Skeletal muscle satellite cell (primary cell): ENCODE measurements around a stretch of chr17.

- CAGE, long polyA plus RNA: no peak
These were observed 70.0 kb downstream of the PLD6 start for GRCh38 chr17:17136146-17136516.

- CAGE, long polyA plus RNA: no peak
These were observed 61.2 kb downstream of the PLD6 start for GRCh38 chr17:17144885-17145437.

GRCh38 chr17:17158326-17159026, 47.7 kb downstream of the PLD6 start:
- CAGE, long polyA plus RNA: no peak

DNA sequence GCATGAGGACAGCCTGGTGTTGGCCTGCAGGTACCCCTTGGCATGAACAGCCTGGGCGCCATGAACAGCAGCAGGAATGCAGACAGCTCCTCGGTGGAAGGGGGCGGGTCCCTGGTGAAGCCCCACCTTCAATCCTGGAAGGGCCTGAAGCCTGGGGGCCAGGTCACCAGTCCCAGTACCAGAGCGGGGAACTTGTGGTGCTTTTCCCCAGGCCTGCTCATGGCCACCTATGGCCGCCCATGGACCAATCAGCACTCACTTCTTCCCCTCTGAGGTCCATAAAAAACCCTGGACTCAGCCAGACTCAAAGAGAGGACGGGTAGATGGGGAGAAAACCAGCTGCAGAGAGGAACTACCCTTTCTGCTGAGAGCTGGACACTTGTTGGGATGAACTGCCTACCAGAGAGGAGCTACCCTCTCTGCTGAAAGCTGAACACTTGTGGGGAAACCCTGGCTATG, 2.0 kb upstream of the NT5M start:
- CAGE, long polyA plus RNA: no peak

- CAGE, long polyA plus RNA: no peak
These were observed 2.2 kb downstream of the NT5M start for GRCh38 chr17:17305218-17305861.

DNA sequence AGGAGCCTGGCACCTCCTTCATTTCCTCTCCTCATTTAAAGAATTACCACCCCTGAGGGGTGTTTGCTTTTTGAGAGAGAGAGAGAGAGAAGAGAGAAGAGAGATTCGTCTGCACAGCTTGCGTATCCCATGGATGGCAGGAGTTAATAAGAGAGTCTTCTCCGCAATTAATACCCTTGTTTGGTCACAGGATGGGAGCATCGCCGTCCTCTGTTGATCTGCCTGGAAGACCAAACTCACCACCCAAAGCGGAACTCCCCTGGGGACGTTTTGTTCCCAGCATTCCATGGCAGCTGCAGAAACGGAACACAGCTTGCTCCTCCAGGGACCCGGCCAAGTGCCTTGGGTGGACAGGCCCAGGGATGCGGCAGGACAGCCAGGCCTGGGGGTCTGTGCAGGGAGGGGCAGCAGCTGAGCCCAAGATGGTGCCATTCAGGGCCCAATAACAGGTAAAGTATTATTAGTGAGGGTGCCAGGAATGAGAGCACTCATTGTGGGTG, 83.0 kb downstream of the NT5M start:
- CAGE, long polyA plus RNA: no peak

DNA sequence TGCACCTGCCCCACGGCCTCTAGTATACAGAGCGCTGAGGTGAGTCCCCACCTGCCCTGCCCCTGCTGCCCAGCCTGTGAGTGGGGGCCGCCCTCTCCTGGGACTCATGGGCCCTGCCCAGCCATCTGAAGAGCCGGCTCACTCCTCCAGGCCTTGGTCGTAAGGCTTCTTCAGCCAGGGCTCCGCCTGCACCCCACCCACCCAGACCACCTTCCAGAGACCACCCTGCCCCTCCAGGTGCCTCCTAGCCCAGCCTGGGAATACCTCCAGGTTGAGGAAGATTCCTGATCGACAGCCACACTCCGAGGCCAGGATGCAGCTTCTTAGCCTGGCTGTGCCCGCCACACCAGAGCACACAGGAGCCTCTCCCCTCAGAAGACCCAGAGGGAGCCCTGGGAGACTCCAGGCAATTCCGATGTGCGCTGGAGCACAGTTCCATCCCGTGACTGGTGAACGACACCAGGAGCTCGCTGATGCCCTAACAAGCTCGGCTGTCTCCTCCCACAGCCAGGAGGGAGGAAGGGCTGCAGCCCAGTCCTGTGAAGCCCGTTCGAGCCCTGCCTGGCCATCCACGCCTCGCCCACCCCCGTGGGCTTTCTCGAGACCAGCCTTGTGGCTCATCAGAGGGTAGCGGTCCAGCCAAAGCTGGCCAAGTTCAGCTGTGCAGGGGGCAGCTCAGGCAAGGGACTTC, 21.7 kb upstream of the RASD1 start:
- CAGE, long polyA plus RNA: no peak

- CAGE, long polyA plus RNA: no peak
These were observed 3.6 kb downstream of the PEMT start for GRCh38 chr17:17587858-17588394.

GRCh38 chr17:17690332-17690703, 9.1 kb downstream of the RAI1 start:
- CAGE, long polyA plus RNA: no peak

DNA sequence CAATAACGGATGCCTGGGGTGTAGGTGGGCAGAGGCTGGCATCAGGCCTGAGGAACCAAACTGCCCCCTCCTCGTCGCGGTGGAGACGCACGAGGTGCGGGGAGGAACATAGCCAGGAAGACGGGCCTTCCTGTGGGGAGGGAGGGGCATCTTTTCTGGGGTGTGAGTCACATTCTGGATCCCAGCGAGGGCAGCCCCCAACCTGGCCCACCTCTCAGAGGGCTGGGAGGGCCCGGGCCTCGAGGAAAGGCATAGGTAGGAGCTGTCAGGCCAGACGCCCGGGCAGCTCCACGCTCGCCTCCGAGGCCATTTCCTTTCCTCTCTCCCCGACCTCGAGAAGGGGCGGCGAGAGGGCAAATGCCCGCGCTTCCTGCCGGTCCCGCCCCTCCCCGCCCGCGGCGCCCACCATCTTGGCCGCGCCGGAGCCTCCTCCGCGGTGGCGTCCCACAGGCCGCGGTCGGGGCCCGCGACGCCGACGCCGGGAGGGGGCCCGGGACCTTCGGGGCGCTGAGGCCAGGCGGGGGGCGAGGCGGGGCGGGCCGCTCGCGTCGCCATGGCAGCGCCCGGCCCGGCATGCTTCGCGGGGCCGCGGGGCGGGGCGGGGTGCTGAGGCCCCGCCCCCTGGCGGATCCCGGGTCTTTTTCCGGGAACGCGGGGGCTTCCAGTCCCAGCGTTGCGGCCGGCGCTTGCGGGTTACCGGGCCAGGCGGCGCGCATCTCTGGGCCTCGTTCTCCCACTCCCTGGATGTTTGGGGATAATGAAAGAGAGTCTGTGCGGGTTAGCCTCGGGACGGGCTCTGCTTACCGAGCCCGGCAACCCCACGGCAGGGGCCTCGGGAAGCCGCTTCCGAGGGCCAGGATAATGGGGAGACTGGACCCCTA, 13.2 kb downstream of the RAI1 start:
- CAGE, long polyA plus RNA: no peak

DNA sequence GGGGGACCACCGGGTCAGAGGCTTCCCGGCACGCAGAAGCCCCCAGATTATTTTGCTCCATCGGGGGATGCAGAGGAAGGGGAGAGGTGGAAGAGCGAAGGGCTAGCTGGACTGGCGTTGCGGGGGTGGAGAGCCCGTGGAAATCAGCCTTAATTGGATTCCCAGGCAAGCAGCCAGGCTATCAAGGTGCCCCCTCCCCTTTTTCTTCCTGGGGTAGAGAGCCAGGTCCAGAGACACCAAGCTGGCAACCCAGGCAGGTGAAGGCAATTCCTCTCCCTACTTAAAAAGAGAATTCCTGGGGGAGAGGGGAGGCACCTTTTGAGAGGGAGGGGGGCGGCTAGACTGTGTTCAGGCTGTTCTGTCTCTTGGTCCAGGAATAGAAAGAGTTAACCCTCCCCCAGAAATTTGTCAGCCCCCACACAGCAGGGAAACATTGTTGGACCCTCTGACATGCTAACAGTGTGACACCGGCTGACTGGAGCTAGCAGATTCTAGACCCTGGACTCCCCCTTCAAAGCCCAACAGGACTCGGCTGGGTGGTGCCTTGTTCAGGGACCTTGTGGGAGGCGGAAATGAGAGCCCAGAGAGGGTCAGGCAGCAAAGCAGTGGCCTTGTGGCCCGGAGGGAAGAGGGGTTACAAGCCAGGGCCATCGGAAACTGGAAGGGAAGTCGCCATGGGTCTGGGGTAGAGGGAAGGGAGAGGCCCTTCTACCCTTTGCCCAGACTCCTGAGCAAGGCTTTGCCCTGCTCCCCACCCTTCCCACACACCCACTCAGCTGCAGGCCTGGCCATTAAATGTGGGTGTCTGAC, 44.5 kb downstream of the RAI1 start:
- CAGE, long polyA plus RNA: no peak

GRCh38 chr17:17740726-17741313, 59.6 kb downstream of the RAI1 start:
- CAGE, long polyA plus RNA: no peak

- CAGE, long polyA plus RNA: no peak
These were observed 64.8 kb downstream of the RAI1 start for GRCh38 chr17:17746115-17746447.

DNA sequence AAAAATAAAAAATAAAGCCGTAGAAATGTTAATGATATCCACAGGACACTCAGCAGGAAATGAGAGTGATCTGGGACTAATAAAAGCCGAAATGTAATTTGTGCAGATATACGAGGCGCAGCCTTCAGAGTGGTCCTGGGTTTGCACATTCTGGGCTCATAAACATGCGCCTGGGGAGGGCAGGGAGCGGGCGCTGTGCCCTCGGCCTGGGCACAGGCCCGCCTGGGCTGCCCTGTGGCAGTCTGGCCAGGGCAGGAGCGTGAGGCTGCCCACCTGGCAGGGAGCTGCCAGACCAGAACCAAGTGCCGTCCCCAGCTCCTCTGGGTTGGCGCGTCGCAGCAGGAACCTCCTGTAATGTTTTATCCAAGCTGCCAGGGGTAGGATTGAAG, 46.2 kb downstream of the SREBF1 start:
- CAGE, long polyA plus RNA: no peak

- CAGE, long polyA plus RNA: no peak
These were observed 40.7 kb downstream of the SREBF1 start for GRCh38 chr17:17795986-17796676.

- CAGE, long polyA plus RNA: no peak
These were observed 24.8 kb downstream of the SREBF1 start for GRCh38 chr17:17811833-17812617.

DNA sequence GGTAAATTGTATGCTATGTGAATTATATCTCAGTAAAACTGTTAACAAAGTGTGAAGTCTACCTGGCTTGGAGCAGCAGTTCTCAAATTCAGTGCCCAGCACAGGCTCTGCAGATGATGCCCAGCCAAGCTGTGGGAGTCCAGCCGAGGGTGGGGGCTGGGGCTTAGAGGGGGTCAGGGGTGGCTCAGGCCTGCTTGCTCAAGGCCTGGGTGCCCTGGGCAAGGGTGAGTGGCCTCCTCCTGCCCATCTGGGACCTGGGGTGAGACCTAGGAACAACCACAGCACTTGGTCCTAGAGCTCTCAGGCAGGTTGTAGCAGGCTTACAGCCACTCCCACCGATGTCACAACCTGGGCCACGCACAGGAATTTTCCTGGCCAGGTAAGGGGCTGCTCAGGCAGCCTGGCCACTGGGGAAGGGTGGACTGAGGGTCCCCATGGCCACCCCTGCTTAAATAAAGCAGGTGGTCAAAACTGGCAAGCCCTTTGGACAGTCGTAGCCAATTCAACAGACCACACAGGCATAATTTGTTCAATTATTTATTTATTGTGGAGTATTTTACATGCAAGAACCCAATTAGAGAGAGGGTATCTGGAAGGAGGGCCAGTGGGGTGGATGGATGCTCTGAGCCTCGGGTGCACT, 6.3 kb upstream of the SREBF1 start:
- CAGE, long polyA plus RNA: no peak

DNA sequence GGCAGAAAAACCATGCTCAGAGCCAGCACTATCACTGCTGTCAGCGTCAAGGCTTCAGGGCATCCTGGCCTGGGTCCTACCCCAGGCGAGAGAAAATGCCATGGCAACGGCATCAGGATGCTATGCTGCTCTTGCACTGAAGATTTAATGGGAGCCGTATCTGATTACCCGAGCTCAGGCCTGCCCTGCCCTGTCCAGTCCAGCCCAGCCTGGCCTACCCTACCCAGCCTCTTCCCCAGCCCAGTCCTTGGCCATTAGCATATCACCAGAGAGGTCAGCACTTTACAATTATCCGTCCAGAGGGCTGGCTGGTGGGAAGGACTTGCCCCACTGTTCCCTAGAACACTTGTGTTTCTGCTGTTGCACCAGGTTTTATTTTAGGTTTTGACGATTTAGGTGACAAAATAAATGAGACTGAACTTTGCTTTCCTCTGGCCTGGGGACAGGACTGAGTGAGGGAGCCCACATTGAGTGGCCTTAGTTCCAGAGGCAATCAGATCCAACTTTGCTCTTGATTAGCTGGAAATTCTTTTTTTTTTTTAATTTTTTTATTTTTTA, 61.0 kb downstream of the TOM1L2 start:
- CAGE, long polyA plus RNA: no peak

DNA sequence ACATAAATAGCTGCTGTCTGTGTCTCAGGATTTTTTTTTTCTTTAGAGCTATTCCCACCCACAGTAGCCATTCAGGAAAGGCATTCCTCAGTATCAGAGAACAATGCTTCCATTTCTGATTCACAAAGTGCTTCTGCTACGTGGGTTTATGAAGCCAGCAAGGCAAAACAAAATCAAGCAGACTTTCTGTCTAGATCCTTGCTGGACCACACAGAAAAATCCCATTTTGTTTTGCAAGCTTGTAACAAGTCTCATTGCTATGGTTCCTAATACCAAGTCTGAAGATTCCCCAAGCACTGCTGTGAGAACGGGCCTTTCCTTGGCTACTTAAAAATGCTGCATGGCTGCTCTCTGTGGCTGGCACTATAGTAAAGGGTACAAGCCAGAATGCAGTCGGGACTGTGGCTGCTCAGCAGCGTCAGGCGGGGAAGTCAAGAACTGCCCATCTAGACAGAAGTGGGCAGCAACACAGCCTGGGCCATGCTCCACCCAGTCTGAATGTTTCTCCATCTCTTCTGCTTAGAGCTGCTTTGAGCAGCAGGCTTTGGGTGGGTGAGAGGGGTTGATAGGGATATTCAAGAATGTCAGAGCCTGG, 43.3 kb downstream of the TOM1L2 start:
- CAGE, long polyA plus RNA: no peak

DNA sequence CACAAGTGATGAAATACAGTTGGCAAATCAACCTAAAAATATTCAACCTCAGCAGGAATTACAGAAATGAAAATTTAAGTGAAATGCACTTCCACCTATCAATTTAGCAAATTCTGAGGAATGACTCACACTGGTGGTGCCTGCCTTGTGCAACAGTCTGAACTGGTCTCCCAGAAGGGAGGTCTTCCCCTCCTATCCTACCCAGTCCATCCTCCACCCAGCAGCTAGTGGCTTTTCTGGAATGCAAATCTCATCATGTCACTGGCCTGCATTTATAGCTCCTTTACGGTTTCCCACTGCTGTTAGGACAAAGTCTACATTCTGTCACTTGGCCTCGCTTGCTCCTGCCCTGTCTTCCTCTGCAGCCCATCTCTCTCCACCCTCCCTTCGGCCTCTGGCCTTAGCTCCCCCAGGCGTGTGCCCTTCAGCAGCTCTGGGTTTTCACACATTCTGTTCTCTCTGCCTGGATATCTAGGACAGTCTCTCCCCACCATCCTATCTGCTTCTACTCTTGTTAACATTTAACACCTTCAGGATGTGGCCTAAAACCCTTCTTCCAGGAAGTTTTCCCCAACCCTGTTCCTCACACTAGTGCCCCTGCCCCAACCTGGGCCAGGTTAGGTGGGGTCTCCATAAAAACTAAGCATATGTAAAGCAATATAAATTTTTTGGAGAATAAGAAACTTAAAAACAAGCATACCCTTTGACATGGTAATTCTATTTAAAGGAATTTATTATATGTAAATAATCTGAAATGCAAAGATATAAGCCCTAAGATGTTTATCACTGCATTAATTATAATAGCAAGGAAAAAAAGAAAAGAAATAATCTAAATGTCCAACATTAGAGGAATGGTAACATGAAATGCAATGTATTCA, 36.2 kb downstream of the TOM1L2 start:
- CAGE, long polyA plus RNA: no peak